Helper T cell (primary cell): Measurements from ENCODE around the genes RAX and TNFRSF11A.

DNA sequence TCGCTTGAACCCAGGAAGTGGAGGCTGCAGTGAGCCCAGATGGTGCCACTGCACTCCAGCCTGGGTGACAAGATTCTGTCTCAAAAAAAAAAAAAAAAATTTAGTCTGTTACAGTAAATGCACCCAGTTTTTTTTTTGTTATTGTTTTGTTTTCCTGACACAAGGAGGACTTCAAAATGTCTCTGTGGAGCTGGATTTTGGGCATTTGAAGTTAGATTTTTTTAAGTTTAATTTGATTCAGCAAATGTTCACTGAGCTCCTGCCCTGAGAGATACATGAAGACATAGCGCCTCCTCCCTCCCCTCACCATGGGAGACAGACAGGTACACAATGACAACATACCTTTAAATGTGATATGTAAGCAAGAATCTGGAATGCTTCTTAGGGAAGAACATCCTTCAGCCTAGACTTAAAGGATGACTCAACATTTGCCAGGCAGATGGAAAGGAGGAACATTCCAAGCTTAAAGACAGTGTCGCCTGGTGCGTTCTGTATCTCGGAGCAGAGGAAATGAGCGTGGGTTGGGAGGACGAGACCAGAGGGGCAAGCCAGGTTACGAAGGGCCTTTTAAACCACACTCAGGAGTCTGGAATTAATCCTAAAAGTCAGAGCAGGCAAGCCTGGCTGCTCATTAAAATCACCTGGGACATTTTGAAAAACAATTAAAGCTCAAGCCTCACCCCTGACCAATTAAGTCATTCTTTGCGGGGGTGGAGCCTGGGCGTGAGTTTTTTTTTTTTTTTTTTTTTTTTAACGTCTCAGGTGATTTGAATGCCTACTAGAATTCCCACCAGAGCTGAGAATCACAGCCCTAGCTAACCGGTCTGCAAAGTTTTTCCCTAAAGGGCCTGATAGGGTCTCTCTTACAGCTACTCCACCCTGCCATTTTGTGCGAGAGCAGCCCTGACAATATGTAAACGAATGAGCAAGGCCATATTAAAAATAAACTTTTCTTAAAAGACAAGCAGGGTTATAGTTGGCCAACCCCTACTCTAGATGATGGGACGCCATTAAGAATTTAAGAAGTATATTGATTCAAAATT, 131.3 kb upstream of the SEC11C start:
- PRO-cap, 2 experiments, result no peak in any of the 2 experiments

GRCh38 chr18:59063195-59063859, 76.4 kb upstream of the SEC11C start:
- PRO-cap, 2 experiments, result no peak in any of the 2 experiments

DNA sequence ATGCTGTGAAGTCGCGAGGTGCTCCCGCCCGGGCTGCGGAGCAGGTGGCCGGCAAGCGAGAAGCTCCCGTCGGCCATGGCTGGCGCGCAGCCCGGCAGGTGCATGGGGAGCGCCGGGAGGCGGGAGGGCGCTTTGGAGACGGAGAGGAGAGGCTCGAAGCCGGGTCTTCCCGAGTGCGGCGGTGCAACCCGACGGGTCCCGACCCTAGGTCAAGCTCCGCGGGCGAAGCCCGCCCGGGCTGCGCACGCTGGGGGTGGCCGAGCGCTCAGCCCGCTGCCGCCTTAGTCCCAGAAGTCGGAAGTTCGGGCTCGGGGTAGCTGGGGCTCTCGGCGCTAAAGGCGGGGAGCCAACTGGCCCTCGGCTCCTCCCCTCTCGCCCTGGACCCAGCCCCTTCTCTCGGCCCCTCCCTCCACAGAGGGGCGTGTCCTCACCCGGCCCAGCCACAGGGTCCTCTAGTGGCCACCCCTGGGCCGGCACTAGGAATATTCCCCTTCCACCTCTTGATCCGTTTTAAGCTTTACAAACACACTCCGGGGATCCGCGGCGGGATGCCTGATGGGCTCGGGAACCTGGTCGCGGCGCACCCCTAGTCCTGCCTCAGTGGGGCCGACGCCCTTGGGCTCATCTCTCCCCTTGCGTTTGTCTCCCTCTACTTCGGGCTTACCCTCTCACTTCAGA, at the start of gene RAX:
RAX (minus strand) TSS at position 352 of the 678 bp plus-strand sequence.
- PRO-cap, 2 experiments, result no peak in any of the 2 experiments

GRCh38 chr18:59353089-59353399, 6.0 kb downstream of the LMAN1 start:
- PRO-cap, 2 experiments, result no peak in any of the 2 experiments

GRCh38 chr18:60294045-60294423, 78.5 kb downstream of the MC4R start:
- PRO-cap, 2 experiments, result no peak in any of the 2 experiments

DNA sequence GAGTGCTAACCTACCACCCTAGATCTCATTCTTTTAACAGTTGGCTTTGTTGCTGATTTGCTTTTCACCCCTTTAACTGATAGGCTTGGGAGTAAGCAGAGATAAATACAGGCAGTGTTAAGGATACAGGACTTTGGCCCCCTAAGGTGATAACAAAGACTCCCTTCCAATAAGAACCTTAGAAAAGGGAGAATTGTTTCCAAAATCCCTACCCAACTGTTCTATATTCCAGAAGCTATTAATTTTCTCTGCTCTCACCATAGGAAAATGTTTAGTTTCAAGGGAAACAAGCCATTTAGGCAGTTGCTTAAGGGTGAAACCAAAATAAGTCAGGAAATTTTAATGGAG, 238.9 kb downstream of the RNF152 start:
- PRO-cap, 2 experiments, result no peak in any of the 2 experiments

DNA sequence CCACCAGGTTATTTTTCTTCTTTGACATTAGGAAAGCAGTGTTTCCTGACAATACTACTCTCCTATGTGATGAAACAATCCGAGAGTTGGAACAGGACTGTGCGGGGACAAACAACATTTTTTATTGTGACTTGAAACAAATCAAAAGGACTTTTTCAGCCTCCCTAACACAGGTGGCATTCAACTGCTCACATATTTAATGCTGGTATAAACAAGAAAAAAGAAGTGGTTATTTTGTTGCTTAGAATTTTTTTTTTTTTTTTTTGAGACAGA, 237.1 kb downstream of the RNF152 start:
- PRO-cap, 2 experiments, result no peak in any of the 2 experiments

GRCh38 chr18:61743784-61744228, 149.0 kb downstream of the RNF152 start:
- PRO-cap, 2 experiments, result no peak in any of the 2 experiments

GRCh38 chr18:61838486-61839348, 54.1 kb downstream of the RNF152 start:
- PRO-cap, 2 experiments, result no peak in any of the 2 experiments

- PRO-cap, 2 experiments, result no peak in any of the 2 experiments
Observed at GRCh38 chr18:62060841-62061192, 126.0 kb downstream of the PIGN start.

- PRO-cap, 2 experiments, result no peak in any of the 2 experiments
Observed at GRCh38 chr18:62324540-62325721, at the start of gene TNFRSF11A. TNFRSF11A (plus strand) TSS chr18:62325310.

DNA sequence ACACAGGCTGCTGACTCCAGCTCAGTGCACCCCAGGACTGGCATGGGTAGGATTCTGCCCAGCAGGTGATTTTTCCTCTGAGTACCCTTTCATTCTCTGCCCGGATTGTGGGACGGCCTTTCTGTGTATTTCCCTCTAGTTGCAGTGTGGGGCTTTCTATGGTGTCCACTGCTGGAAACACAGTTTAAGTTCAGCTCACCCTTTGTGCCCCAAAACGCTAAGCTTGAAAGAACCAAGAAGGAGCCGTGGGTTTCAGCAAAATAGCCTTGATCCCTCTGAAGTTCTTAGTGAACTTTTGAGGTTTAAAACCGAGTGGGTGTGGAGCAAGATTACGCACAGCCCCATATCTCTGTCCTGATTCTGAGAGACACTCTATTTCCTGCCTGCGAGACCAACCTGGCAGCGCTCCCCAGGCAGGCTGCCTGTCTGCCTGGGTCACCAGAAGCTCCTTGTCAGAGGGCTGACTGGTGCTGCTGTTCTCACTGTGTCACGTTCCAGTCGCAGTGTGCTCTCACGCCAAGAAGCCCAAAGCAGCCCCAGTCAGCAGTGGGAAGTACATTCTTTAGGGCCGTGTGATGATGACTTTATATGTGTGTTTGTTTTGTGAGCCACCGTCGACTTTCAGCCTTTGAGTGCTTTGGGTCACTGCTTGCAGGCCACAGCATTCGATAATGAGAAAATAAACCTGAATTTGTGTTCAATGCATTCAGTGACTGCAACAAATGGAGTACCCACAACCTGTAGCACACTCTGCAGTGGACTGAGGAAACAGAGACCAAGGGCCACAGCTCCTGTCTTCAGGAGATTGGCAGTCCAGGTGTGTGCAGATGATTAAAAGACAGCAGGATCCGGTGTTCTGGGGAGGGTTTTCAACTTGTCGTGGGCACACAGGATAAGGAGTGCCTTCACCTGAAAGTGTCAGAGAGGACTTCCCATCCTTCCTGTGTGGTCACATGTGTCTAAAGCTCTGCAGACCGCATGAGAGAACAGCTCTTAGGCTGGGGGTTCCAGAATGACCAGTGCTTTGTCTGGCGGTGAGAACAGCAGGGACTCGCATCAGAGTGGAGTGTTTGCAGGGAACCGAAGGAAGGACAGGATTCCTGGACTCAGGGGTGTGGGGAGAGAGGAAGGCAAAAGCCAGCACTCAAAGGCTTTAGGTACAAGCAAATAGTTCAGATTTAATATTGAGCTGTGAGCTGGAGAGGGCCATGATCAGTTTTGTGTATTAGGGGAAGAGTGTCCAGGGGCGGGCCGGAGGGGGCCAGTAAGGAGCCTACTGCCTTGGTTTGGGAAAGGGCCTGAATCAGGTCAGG, 4.7 kb downstream of the TNFRSF11A start:
- PRO-cap, 2 experiments, result no peak in any of the 2 experiments

- PRO-cap, 2 experiments, result no peak in any of the 2 experiments
Observed at GRCh38 chr18:62384436-62385637, 59.7 kb downstream of the TNFRSF11A start.

GRCh38 chr18:62538939-62540140, 16.5 kb downstream of the ZCCHC2 start:
- PRO-cap, 2 experiments, result no peak in any of the 2 experiments

DNA sequence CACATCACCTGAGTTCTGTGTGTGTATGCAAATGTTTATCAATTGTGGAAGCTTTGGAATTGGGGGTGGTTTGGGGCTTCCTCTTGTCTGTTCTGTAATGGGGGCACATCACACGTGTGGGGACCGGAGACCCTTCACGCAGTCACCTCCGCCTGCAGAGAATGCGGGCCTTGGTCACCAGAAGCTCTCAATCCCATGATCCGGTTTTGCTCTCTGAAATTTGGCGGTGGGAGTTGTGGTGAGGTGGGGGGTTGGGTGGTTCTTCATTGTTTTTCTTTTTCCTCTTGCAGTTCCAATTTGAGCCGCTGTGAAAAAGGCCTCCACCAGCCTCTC, 61.3 kb downstream of the ZCCHC2 start:
- PRO-cap, 2 experiments, result no peak in any of the 2 experiments

- PRO-cap, 2 experiments, result no peak in any of the 2 experiments
Observed at GRCh38 chr18:62736905-62738169, 22.0 kb downstream of the PHLPP1 start.

GRCh38 chr18:62751137-62751924, 36.0 kb downstream of the PHLPP1 start:
- PRO-cap, 2 experiments, result no peak in any of the 2 experiments

DNA sequence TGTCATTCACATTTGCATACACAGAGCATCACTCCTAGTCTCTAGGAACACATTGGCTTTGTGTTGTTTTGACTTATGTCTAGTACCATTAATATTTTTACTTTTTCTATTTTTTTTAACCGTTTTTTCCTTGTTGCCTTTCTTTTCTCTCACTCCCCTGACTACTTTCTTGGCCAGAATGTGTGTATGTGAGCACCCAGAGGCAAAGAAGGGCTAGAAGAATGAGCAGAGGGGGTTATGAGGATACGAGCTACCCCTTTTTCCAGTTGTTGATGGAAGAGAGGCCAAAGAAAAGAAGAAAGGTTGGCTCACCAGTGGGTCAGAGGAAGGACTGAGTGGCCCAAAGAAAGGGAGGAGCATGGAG, 86.5 kb downstream of the PHLPP1 start:
- PRO-cap, 2 experiments, result no peak in any of the 2 experiments

DNA sequence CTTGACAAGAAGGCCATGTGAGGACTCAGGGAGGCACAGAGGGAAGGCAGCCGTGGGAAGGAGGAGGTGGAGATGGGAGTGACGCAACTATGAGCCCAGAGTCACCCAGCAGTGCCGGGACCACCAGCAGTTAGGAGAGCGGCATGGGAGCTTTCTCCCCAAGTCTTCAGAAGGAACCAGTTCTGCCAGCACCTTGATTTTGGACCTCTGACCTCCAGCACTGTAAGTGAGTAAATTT, 257.2 kb downstream of the BCL2 start:
- PRO-cap, 2 experiments, result no peak in any of the 2 experiments

GRCh38 chr18:63142844-63143545, 176.6 kb downstream of the BCL2 start:
- PRO-cap, 2 experiments, result no peak in any of the 2 experiments